ENCODE measurements around a stretch of chr3.

- PRO-cap, result no peak
Measured at GRCh38 chr3:33438858-33439310, 1.3 kb downstream of the UBP1 start.

- PRO-cap, result no peak
Measured at GRCh38 chr3:33936084-33936875, 137.8 kb downstream of the PDCD6IP start.

GRCh38 chr3:35760010-35760705, 120.8 kb downstream of the ARPP21 start:
- PRO-cap, result no peak

DNA sequence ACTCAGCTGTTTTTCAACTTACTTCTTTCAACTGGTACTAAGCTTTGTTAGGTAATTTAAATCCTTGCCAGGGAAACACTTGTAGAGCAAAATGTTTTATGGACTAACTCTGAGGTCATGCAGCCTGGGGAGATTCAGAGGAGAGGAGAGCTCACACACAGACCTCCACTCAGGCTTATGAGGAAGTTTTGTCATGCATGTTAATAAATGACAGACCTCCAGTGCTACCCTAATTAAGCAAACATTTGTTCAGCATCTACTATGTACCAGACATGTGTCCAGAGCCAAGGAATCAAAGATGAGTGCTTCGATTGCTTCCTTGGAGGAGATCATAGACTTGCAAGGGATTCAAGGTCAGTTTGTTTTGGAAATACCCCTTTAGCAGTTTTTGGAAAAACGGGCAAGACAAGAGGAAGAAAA, 61.4 kb upstream of the STAC start:
- PRO-cap, result no peak

GRCh38 chr3:36833211-36833770, 68.9 kb upstream of the DCLK3 start:
- PRO-cap, result no peak

DNA sequence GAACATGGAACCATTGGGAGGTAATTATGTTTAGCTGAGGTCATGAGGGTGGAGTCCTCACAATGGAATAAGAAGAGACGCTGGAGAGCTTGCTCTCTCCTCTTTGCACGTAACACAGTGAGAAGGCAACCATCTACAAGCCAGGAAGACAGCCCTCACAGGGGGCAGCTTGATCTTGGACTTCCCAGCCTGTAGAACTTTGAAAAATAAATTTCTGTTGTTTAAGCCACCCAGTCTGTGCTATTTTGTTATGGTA, 39.6 kb downstream of the TRANK1 start:
- PRO-cap, result no peak

GRCh38 chr3:37028276-37028916, 35.1 kb downstream of the MLH1 start:
- PRO-cap, result no peak

GRCh38 chr3:37033052-37033383, 39.7 kb downstream of the MLH1 start:
- PRO-cap, result no peak

DNA sequence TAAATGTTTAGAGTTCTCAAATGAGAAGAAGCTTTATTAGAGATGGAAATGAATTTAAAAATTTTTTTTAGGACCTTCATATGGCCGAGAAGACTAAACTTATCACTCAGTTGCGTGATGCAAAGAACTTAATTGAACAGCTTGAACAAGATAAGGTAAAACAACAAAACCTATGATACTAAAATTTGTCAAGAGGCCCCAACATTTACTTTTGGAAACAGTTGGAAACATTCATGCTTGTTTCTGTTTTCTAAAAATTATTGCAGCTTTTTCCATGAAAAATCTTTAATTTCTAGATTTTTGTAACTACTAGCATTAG, 56.1 kb downstream of the GOLGA4 start:
- PRO-cap, result no peak

GRCh38 chr3:37335613-37335960, 92.5 kb downstream of the GOLGA4 start:
- PRO-cap, result no peak

- PRO-cap, result no peak
Measured at GRCh38 chr3:37377008-37377500, 74.9 kb upstream of the ITGA9 start.

GRCh38 chr3:37387512-37387900, 64.4 kb upstream of the ITGA9 start:
- PRO-cap, result no peak

- PRO-cap, result no peak
Measured at GRCh38 chr3:37442041-37442585, 9.8 kb upstream of the ITGA9 start.

- PRO-cap, result bidirectional peak, plus-strand start at chr3:37456554, minus-strand start at chr3:37456355
Measured at GRCh38 chr3:37455948-37456834, 4.2 kb downstream of the ITGA9 start.

GRCh38 chr3:37694338-37694778, 167.3 kb upstream of the CTDSPL start:
- PRO-cap, result no peak

GRCh38 chr3:37822626-37823161, 39.0 kb upstream of the CTDSPL start:
- PRO-cap, result no peak

- PRO-cap, result no peak
Measured at GRCh38 chr3:37885026-37885775, 23.5 kb downstream of the CTDSPL start.

GRCh38 chr3:37990974-37991866, 634 bp downstream of the VILL start:
- PRO-cap, result no peak

DNA sequence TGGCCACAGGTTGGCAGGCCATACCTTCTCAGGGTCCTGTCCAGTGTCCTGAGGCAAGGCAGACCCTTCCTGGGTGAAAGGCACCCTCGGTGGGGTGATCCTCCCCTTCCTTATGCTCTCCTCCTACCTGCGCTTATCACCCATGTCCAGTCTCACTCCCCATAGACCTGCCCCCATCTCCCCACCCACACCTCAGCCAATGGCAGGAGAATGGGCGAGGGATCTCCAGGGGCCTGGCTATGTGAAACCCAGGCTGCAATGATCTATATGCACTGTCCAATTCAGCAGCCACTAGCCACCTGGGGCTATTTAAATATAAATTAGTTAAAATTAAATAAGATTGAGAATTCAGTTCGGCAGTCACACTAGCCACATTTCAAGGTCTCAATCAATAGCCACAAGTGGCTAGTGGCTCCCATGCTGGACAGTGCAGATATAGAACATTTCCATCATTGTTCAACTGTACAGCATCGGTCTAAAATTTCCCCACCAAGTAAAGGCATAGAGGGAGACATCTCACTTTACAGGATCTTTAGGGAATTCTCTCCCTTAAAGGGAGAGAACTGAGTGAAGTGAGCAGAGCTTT, 10.4 kb downstream of the PLCD1 start:
- PRO-cap, result no peak

- PRO-cap, result no peak
Measured at GRCh38 chr3:38039848-38040499, 966 bp downstream of the DLEC1 start.

All from right common carotid artery plus branches (tissue), 1 donor.